ENCODE measurements around the gene CD99.

- PRO-cap = no peak
Measured at GRCh38 chrX:261216-261904, 19.8 kb upstream of the PLCXD1 start.

GRCh38 chrX:1302137-1302510, 33.5 kb downstream of the CSF2RA start:
- PRO-cap = no peak

- PRO-cap = no peak
Measured at GRCh38 chrX:1306572-1307146, 29.9 kb upstream of the IL3RA start.

DNA sequence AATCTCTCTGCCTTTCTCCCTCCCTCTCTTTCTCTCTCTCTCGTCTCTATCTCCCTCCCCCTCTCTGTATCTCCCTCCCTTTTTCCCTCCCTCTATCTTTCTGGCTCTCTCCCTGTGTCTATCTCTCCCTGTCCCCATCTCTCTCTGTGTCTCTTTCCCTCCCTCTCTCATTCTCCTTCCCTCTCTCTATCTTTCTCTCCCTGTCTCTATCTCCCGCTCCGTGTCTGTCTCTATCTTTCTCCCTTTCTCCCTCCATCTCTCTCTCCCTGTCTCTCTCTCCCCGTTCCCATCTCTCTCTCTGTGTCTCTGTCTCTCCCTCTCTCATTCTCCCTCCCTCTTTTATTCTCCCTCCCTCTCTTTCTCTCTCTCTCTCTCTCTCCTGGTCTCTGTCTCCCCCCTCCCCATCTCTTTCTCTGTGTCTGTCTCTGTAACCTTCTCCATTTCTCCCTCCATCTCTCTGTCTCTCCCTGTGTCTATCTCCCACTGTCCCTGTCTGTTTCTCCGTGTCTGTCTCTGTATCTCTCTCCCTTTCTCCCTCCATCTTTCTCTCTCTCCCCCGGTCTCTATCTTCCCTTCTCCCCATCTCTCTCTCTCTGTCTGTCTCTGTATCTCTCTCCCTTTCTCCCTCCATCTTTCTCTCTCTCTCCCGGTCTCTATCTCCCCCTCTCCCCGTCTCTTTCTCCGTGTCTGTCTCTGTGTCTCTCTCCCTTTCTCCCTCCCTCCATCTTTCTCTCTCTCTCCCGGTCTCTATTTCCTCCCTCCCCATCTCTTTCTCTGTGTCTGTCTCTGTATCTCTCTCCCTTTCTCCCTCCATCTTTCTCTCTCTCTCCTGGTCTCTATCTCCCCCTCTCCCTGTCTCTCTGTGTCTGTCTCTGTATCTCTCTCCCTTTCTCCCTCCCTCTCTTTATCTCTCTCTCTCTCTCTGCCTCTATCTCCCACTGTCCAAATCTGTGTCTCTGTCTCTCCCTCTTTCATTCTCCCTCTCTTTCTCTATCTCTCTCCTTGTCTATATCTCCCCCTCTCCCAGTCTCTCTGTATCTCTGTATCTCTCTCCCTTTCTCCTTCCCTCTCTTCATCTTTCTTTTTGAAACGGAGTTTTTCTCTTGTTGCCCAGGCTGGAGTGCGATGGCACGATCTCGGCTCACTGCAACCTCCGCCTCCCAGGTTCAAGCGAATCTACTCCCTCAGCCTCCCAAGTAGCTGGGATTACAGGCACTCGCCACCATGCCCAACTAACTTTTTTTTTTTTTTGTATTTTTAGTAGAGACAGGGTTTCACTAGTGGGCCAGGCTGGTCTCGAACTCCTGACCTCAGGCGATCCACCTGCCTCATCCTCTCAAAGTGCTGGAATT, 23.3 kb downstream of the IL3RA start:
- PRO-cap = no peak

DNA sequence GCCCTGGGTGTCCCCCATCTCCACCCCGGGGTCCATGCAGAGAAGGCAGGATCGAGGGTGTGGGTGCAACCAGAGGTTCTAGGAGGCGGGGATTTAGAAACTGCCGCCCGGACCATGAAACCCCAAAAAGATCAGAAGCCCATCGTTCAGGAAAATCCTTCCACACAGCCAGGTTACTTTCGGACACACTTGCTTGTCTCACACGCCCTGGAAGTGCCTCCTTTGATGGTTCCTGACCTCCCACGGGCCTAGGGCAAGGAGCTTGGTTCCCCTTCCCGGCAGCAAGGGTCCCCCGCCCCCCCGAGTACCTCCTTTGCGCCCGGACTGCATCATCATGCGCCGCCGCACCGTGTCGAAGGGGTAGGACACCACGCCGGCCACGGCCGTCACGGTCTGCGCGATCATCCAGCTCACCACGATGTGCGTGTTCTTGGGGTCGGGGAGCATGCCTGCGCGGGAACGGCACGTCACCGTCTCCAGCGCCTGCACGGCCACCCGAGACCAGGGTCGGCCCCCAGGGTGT, 4.9 kb downstream of the SLC25A6 start:
- PRO-cap = no peak

GRCh38 chrX:1390558-1391235, 1.2 kb downstream of the SLC25A6 start:
- PRO-cap = no peak

DNA sequence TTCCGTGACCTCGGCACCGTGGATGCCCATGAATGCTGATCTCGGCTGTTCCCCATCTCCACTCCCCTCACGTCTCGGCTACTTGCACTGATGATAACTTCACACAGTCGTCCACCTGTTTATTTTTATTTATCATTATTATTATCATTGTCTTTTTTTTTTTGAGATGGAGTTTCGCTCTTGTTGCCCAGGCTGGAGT, 23.3 kb upstream of the SLC25A6 start:
- PRO-cap = no peak

- PRO-cap = no peak
Measured at GRCh38 chrX:1420866-1421377, 29.0 kb upstream of the SLC25A6 start.

DNA sequence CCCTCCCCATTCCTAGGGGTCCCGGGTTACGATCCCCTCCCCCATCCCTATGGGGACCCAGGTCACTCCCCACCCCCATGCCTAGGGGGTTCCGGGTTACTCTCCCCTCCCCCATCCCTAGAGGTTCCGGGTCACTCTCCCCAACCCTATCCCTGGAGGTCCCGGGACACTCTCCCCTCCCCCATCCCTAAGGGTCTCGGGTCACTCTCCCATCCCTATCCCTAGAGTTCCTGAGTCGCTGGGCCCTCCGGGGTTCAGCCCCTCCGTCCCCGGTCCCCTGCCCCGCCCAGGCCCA, 317 bp downstream of the ASMTL start:
- PRO-cap = no peak

GRCh38 chrX:1462355-1463646, 10.1 kb upstream of the ASMTL start:
- PRO-cap = no peak

DNA sequence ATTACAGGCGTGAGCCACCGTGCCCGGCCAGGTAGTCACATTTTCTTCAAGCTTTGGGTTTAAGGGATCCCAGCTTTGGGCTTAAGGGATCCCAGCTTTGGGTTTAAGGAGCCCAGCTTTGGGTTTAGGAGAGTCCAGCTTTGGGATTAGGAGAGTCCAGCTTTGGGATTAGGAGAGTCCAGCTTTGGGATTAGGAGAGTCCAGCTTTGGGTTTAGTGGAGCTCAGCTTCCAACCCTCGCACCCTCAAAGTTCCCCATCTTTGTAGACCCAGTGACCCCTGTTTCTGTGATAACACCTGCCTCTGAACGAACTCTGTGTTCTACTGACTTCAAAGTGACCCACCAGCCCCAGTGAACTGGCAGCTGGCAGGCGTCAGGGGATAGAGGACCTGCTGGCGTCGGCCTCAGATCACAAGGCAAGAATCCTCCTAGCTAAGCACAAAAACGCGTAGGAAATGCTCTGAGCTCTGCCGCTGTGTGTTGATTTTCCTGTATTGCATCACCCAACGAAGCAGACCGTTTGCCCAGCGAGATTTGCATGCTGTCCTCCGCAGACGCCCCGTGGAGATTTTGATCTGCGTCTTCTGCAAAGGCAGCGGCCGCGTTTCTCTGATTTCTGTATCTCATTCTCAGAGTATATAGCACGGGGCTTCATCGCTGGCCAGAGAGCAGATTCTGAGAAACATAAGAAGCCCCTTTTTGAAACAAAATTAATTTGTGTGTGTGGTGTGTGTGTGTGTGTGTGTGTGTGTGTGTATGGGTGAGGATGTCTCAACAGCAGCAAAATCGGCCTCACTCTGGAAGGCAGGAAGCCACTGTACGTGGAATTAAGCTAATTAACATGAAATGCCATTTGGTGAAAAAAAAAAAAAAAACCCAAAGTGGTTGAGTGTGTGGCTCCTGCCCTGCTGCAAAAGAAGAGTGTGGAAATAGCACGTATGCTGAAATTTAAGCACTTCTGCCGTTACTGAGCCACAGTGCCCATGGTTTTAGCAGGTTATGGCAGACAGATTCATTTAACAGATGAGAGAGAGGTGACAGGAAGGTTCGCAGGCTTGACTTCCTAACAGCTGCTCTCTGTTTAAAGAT, 29.1 kb upstream of the ASMTL start:
- PRO-cap = no peak

DNA sequence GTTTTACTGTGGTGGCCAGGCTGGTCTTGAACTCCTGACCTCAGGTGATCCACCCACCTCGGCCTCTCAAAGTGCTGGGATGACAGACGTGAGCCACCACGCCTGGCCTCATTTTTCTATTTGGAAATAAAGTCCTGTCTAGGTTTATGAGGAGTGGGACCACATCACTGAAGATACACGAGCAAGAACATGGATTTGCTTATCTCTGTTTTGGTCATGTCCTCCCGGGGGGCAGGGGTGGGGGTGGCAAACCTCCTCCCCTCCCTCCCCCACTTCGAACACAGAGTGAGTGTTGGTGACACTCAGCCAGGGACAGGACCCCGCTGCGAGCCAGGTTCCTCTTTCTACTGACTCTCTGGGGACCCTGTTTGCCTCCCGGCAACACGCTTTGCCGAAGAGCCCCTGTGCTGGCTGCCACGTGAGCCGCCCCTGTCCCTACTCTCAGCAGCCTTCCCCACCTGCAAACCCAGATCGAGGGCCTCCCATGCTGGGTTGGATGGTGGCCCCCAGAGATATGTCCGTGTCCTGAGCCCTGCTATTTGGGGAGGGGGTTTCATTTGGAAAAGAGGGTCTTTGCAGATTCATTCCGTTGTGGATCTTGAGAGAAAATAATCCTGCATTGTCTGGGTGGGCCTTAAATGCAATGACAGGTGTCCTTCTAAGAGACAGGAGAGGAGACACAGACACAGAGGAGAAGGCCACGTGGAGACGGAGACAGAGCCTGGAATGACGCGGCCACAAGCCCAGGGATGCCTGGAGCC, 34.7 kb downstream of the P2RY8 start:
- PRO-cap = no peak

- PRO-cap = no peak
Measured at GRCh38 chrX:1592279-1593196, 1.1 kb downstream of the AKAP17A start.

DNA sequence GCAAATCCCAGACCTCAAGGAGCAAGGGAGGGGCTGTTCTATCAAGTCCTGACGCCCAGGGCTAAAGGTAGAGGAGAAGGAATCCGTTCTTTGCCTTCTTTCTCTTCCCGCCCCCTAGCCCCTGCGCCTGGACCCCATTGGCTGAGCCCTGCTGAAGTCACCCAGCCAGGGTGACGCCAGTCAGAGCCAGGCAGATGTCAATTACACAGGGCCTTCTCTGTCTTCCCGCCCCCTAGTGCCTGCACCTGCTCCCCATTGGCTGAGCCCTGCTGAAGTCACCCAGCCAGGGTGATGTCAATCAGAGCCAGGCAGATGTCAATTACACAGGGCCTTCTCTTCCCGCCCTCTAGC, 46.1 kb downstream of the ASMT start:
- PRO-cap = no peak

DNA sequence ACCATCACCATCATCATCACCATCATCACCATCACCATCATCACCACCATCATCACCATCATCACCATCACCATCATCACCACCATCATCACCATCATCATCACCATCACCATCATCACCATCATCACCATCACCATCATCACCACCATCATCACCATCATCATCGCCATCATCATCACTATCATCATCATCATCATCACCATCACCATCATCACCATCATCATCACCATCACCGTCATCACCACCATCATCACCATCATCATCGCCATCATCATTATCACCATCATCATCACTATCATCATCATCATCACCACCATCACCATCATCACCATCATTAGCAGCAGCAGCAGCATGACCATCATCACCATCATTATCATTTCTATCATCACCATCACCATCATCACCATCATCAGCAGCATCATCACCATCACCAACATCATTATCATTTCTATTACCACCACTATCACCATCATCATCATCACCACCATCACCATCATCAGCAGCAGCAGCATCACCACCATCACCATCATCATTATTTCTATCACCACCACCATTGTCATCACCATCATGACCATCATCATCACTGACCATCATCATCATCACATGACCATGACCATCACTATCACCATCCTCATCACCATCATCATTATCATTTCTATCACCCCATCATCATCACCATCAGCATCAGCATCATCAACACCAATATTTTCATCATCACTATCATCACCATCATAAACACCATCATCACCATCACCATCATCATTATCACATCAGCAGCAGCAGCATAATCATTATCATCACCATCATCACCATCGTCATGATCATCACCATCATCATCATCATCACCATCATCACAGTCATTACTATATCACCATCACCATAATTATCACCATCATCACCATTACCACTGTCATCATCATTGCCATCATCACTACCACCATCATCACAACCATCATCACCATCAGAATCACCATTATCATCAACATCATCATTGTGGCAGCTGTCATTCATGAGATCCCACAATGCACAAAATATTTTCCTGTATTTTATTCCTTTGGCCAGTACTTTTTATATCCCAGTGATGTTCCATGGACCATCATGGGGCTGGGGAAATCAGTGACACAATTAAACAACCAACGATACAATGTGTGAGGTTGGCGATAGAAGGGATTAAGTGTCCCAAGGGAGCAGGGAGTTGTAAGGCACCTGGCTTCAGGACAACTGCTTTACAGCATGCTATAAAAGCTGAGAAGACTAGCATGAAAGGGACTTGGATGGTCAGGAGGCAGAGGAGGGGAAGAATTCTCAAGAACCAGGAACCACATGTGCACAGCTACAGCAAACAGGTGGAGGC, 117.7 kb downstream of the DHRSX start:
- PRO-cap = no peak

- PRO-cap = no peak
Measured at GRCh38 chrX:2606865-2607174, 84.3 kb upstream of the CD99 start.

- PRO-cap = no peak
Measured at GRCh38 chrX:2649688-2650353, 41.3 kb upstream of the CD99 start.

GRCh38 chrX:2654638-2655989, 36.0 kb upstream of the CD99 start:
- PRO-cap = no peak

DNA sequence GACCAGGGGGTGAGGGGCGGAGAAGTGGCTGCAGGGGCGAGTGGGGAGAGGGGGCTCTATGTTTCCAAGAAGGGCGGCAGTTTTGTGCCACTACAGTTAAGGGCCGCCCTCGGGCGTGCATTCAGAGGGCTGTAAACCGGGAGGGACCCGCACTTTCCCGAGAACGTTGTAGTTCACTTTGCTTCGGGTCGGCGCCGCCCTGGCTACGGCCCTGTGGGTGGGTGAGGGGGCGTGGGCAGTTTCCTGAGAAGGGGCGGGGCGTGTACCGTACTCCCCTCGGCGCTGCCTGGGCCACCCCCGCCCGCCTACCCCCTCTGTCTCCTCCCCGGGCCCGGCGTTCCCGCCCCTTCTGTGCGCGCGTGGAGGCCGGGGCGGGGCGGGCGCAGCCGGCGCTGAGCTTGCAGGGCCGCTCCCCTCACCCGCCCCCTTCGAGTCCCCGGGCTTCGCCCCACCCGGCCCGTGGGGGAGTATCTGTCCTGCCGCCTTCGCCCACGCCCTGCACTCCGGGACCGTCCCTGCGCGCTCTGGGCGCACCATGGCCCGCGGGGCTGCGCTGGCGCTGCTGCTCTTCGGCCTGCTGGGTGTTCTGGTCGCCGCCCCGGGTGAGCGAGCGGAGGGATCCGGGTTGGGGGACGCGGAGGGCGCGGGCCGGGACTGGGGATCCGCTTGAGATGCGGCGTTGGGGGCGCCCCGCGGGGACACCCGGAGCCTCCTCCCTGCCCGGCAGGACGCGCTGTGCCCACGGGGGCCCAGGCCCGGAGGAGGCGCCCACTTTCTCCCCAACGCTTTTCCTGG, at the start of gene CD99:
TSS of gene CD99 (plus strand) at position 470 of the 795 bp plus-strand sequence.
- PRO-cap = bidirectional peak, plus-strand start at position 501 of the sequence, minus-strand start at position 207 of the sequence; bidirectional peak, plus-strand start at position 669 of the sequence, minus-strand start at position 588 of the sequence

GRCh38 chrX:2897291-2898641, 31.4 kb downstream of the ARSD start:
- PRO-cap = no peak

All from penis (tissue), 1 donor.